Keratinocyte (primary cell): ENCODE data around the gene COL19A1.

DNA sequence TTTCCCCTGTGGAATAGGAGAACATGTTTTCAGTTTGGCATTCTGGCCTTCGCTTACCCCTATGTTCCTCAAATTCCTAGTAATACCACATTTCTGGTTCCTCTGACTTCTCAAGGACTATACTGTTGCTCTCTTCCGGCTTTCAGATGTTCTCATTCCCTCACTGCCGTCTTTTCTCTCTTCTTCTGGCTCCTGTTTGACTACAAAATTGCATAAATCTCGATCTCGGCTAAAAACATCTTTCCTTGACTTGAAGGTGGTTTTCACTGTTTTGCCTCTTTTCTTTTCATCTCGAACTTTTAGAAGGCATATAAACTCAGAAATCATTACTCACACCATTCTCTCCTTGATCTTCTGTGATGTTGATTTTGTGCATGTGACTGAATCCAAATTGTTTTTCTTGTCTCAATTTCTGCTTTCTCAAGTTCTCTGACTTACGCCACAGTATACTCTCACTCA is 71.9 kb upstream of the KHDRBS2 start:
CAGE:
- cytosol, long polyA minus RNA: no peak
- cytosol, long polyA plus RNA: no peak
- long polyA plus RNA: no peak
- nucleus, long polyA minus RNA: no peak
- nucleus, long polyA plus RNA: no peak

GRCh38 chr6:63391304-63391970 is 71.7 kb upstream of the LGSN start:
CAGE:
- cytosol, long polyA minus RNA: no peak
- cytosol, long polyA plus RNA: no peak
- long polyA plus RNA: no peak
- nucleus, long polyA minus RNA: no peak
- nucleus, long polyA plus RNA: no peak

DNA sequence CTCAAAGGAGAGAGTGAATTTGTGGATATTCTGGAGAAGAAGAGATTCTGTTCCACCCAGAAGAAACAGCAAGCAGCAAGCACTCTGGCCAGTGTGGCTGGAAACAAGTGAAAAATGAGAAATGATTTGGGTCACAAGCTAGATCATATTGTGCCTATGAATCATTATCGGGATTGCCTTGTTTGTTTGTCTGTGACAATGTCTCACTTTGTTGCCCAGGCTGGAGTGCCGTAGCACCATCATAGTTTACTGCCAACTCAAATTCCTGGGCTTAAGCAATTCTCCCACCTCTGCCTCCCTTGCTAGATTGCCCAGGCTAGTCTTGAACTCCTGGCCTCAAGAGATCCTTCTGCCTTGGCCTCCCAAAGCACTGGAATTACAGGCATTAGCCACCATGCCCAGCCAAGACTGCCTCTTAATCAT is 106.5 kb upstream of the PTP4A1 start:
CAGE:
- cytosol, long polyA minus RNA: no peak
- cytosol, long polyA plus RNA: no peak
- long polyA plus RNA: no peak
- nucleus, long polyA minus RNA: no peak
- nucleus, long polyA plus RNA: no peak

CAGE:
- cytosol, long polyA minus RNA: no peak
- cytosol, long polyA plus RNA: no peak
- long polyA plus RNA: no peak
- nucleus, long polyA minus RNA: no peak
- nucleus, long polyA plus RNA: no peak
These were observed 79.8 kb upstream of the PTP4A1 start for GRCh38 chr6:63492318-63492997.

DNA sequence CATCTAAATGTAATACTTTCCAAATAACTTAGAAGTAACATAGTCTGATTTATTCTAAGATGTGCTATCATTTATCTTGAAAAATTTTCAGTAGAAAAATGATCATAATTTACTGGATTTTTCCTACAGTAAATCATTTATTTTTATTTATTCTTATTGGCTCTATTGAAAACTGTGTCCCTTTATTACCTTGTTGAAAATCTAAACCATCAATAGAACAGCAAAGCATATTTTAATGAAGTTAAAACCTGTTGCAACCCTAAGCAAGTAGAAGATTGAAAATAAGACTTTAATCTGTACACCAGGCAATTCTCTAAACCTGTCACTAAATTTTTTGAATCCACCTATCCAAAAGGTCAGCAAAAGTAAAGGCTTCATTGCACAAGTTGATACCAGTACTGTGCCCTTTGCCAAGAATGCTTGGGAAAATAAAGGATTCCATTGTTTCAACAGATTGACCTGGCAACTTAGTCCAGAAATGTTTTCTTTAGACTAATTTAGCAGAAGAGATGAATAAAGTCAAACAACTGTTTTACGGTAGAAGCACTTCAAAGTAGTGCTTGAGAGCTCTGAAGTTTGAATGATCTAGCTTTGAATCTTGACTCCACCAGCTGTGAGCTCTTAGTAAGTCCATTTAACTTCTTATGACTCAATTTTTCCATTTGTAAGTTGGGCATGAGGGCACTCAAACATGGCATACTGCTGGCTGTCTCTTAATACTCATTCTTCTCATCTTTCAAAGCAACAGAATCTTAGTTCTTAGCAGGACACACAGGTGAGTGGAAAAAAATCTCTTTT is 56.2 kb upstream of the PTP4A1 start:
CAGE:
- cytosol, long polyA minus RNA: no peak
- cytosol, long polyA plus RNA: no peak
- long polyA plus RNA: no peak
- nucleus, long polyA minus RNA: no peak
- nucleus, long polyA plus RNA: no peak

CAGE:
- cytosol, long polyA minus RNA: no peak
- cytosol, long polyA plus RNA: no peak
- long polyA plus RNA: no peak
- nucleus, long polyA minus RNA: no peak
- nucleus, long polyA plus RNA: no peak
These were observed 642 bp upstream of the PTP4A1 start for GRCh38 chr6:63571269-63572407.

CAGE:
- cytosol, long polyA minus RNA: start-site peak on the plus strand at chr6:63581399-63581422, 24 reads
- cytosol, long polyA plus RNA: no peak
- long polyA plus RNA: no peak
- nucleus, long polyA minus RNA: no peak
- nucleus, long polyA plus RNA: no peak
These were observed 8.9 kb downstream of the PTP4A1 start for GRCh38 chr6:63581268-63581563.

DNA sequence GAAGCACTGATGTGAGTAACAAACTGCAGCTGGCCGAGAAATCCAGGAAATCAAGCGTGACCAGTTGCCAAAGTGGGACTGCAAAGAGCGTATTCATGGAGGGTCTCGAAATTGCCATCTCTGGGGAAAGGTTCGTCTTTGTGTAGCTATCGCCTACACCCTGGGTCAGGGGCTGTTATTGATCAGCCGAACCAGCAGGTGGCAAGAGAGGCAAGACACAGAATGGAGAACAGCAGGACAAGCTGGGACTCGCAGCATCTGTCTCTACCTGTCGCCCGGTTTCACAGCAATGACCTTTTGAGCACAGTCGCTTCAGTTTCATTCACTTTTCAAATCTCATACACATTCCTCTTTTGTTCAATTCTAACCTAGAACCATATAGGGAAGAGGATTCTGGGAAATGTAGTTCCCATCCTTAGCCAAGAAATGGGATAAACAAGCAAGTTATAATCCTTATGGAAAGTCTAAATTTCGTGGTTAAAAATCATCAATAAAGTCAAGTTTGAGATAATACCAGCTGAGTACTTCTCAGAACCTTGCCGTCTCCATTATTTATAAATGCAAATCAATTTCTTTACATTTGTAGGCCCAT is 26.4 kb downstream of the PTP4A1 start:
CAGE:
- cytosol, long polyA minus RNA: no peak
- cytosol, long polyA plus RNA: no peak
- long polyA plus RNA: no peak
- nucleus, long polyA minus RNA: no peak
- nucleus, long polyA plus RNA: no peak

GRCh38 chr6:63711887-63712791 is 76.5 kb downstream of the PHF3 start:
CAGE:
- cytosol, long polyA minus RNA: start-site peak on the plus strand at chr6:63711908-63712000, 8 reads; start-site peak on the plus strand at chr6:63712057-63712149, 29 reads
- cytosol, long polyA plus RNA: no peak
- long polyA plus RNA: no peak
- nucleus, long polyA minus RNA: no peak
- nucleus, long polyA plus RNA: no peak

DNA sequence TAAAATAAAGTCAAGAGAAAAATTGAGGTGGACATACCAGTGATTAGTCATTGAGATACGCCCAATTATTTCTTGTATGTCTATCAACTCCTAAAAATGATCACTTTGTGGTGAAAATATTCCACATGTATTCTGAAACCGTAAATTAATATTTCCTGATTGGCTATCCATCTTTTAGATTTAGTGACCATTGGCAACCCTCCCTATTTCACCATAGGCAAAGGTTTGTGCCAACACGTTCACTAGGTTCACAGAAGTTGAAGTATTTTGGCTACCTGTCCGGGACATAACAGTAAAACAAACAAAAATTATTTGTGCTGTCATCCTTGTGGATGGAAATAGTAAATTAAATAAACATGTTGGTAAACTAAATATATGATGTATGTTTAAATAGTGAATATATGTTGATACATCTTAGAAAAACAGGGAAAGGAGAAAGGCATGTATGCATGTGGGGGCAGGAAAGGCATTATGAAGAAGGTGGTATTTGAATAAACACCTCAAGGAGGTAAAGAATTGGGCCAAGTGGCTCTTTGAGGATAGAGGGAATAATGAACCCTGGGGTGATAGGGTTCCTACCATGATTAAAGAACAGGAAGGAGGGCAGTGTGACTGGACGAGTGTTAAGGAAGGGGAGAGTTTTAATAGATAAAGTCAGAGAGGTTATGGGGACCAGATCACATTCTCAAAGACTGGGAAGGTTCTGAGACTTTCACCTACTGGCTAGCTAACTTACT is 97.1 kb downstream of the PHF3 start:
CAGE:
- cytosol, long polyA minus RNA: no peak
- cytosol, long polyA plus RNA: no peak
- long polyA plus RNA: no peak
- nucleus, long polyA minus RNA: no peak
- nucleus, long polyA plus RNA: no peak

DNA sequence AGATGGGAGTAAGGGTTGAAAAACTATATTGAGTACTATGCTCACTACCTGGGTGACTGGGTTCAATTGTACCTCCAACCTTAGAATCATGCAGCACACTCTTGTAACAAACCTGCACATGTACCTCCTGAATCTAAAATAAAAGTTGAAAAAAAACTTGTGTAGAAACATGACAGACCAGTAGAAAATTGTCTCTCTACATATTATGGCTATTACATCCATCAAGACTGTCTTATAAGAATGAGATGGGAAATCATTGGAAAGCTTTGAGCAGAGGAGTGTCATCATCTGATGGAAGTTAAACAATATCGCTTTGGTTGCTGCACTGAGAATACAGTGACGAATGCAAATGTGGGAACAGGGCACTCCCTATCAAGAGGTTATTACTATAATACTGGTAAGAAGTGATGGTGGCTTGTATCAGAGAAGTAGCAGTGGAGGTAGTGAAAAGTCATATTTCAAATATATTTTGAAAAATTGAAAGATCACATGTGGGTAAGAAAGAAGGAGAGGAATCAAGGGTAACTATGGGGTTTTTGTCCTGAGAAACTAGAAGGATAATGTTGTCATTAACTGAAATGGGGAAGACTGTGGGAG is 98.6 kb downstream of the PHF3 start:
CAGE:
- cytosol, long polyA minus RNA: no peak
- cytosol, long polyA plus RNA: no peak
- long polyA plus RNA: no peak
- nucleus, long polyA minus RNA: no peak
- nucleus, long polyA plus RNA: no peak

CAGE:
- cytosol, long polyA minus RNA: no peak
- cytosol, long polyA plus RNA: no peak
- long polyA plus RNA: no peak
- nucleus, long polyA minus RNA: no peak
- nucleus, long polyA plus RNA: no peak
These were observed 567.9 kb upstream of the ZC3H11C start for GRCh38 chr6:64733399-64733786.

DNA sequence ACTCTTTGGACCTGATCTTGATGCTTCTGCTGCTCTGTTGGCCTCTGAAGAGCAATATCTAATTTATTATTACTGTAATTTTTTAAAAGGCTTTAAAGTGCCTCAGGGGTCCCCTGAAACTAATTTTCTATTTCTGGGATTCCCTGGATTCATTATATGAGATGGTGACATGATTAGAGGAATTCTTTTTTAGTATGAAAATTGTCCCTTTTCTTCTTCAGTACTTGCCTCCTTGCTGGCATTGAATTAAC is 4.2 kb downstream of the ZC3H11C start:
CAGE:
- cytosol, long polyA minus RNA: no peak
- cytosol, long polyA plus RNA: no peak
- long polyA plus RNA: no peak
- nucleus, long polyA minus RNA: no peak
- nucleus, long polyA plus RNA: no peak

GRCh38 chr6:66329133-66329332 is 622.0 kb upstream of the EYS start:
CAGE:
- cytosol, long polyA minus RNA: no peak
- cytosol, long polyA plus RNA: no peak
- long polyA plus RNA: no peak
- nucleus, long polyA minus RNA: no peak
- nucleus, long polyA plus RNA: no peak

DNA sequence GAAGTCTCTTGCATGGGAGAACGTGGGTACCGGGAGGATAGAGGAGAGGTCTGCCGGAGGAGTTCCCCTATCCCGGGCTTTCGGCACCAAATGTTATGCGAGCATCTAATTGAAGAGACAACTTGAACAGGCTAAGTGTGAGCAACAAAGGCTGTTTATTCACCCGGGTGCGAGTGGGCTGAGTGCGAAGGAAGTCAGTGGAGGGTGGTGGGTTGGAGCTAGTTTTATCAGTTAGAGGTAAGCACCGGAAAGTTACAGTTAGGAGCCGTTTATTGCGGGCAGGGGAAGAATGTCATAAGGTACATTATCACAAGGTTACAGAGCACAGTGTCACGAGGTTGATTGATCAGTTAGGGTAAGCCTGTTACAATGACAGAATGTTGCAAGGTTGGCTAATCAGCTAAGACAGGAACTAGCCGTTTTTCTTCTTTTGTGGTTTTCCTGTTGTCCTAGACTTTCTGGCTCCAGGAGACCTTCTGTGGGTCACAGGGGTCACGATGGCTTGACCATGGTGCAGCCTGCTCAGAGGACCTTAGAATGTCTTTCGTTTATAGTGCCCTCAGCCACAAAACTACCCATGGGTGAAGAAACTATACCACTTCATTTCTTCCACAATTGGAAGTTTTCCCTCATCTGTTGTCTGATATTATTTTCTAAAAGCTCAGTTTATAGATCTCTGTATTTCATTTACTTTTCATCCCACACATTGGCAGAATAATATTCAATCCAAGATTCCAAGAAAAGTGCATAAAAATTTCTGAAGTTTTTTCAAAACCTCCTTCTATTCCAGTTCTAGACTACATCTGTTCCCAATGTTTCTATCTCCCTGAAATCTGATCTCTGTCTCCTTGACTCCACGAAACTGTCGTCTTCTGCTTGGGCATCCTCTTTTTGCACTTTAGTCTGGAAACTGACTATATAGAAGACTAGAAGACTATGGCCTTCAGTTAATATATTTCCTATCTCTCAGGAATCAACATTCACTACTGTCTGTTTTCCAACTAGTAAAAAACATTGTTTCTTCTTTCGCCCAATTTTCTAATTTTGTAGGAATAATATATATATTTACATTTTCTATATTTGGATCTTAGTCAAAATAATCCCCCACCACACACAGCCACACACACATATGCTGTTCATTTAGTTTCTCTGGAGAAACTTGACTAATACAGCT is 745.7 kb upstream of the ADGRB3 start:
CAGE:
- cytosol, long polyA minus RNA: no peak
- cytosol, long polyA plus RNA: no peak
- long polyA plus RNA: no peak
- nucleus, long polyA minus RNA: no peak
- nucleus, long polyA plus RNA: no peak

DNA sequence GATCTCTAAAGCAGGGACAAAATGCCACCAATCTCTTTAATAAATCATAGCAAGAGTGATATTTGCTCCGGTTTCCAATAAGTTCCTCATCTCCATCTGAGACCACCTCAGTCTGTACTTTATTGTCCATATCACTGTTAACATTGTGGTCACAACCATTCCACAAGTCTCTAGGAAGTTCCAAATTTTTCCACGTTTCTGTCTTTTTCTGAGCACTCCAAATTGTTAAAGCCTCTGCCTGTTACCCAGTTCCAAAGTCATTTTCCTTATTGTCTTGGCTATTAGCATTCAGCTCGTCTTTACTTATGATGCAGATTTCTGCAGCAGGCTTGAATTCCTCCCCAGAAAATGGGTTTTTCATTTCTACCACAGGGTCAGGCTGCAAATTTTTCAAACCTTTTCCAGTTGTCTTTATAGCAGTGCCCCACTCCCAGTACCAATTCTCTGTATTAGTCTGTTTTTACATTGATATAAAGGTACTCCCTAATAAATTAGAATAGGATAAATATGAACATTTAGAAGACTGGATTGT is 595.5 kb upstream of the ADGRB3 start:
CAGE:
- cytosol, long polyA minus RNA: no peak
- cytosol, long polyA plus RNA: no peak
- long polyA plus RNA: no peak
- nucleus, long polyA minus RNA: no peak
- nucleus, long polyA plus RNA: no peak

DNA sequence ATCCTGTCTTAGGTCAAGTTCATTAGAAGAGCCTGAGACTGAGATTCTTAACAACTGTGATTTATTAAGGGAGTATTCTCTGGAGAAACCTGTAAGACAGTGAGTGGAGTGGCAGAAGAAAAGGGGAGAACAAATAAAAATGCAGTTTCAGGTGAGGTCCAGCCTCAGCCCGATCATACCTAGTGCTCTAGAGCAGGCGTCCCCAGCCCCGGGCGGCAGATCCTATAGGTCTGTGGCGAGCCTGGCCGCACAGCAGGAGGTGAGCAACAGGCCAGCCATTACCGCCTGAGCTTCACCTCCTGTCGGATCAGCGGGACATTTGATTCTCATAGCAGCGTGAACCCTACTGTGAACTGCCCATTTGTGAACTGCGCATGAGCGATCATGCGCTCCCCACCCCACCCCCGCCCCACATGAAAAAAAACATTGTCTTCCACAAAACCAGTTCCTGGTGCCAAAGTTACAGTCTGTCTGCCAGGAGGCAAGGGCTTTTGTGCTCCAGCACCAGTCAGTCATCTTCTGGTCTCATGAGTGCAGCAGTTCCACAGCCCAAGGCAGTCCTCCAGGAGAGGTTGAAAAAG is 59.1 kb upstream of the ADGRB3 start:
CAGE:
- cytosol, long polyA minus RNA: no peak
- cytosol, long polyA plus RNA: no peak
- long polyA plus RNA: no peak
- nucleus, long polyA minus RNA: no peak
- nucleus, long polyA plus RNA: no peak

GRCh38 chr6:69866113-69866744 is at the start of gene COL19A1:
TSS of gene COL19A1 (plus strand) at chr6:69866556.
CAGE:
- cytosol, long polyA minus RNA: no peak
- cytosol, long polyA plus RNA: no peak
- long polyA plus RNA: no peak
- nucleus, long polyA minus RNA: no peak
- nucleus, long polyA plus RNA: no peak

DNA sequence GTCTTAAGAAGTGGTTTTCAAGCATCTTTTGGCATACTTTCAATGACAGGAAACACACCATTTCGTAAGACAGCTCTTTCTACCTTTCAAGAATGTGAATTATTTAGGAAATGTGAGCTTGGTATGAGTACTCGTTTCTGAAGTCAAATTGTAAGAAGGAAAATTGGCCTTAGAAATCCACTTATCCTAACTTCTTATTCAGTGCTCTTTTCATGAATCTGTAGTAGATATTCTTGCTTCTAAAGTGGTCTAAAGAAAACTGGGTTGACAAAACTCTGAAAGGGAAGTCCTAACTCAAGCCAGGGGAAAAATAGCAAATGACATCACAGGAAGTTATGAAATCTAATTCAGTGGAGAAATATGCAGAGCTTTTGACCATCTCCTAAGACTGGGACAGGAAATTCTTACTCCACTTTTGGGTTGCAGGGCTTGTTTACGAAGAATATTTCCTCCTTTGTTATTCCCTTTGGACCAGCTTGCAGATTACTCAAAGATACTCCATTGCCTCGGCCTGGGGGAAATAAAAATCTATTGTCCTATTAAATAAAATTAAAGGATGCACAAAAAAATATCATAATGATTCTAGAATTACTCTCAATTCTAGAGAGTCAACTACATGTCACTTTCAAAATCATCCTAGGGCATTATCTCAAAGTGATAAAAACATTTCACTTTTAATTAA is 38.3 kb upstream of the OGFRL1 start:
CAGE:
- cytosol, long polyA minus RNA: no peak
- cytosol, long polyA plus RNA: no peak
- long polyA plus RNA: no peak
- nucleus, long polyA minus RNA: no peak
- nucleus, long polyA plus RNA: no peak

DNA sequence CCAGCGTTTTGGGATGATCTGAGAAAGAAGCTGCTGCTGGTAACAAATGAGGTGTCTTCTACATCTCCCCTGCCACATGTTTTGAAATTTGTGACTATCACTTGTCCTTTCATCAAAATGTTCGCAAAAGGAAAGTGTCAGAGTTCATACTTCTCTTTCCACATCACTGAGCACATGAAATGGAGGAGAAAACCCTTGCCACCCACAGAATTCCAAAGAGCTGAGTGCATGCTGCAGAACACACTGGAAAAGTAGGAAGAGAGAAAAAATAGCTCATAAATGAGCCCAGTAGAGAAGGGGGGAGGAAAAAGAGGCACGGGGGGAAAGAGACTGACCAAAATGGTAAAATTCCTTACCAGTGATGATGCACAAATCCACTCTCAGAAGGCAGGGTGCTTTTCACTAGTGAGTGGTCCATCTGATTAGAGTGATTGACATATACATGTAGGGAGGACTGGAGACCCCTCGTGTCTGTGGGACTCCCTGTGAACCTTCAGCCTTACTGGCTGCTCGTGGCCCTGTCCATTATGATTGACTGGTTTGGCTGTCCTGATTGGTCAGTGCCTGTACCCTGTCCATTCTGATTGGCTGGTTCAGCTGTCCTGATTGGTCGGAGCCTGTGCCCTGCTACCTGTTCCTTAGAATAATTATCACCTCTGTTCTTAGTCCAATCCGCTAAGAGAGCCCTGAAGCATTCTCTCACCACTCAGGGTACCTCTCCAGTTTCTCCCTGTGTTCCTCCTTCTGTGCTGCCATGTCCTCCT is 180.6 kb downstream of the OGFRL1 start:
CAGE:
- cytosol, long polyA minus RNA: no peak
- cytosol, long polyA plus RNA: no peak
- long polyA plus RNA: no peak
- nucleus, long polyA minus RNA: no peak
- nucleus, long polyA plus RNA: no peak